SJSA1 (cell line): Measurements from ENCODE around the gene HPCAL1.

DNA sequence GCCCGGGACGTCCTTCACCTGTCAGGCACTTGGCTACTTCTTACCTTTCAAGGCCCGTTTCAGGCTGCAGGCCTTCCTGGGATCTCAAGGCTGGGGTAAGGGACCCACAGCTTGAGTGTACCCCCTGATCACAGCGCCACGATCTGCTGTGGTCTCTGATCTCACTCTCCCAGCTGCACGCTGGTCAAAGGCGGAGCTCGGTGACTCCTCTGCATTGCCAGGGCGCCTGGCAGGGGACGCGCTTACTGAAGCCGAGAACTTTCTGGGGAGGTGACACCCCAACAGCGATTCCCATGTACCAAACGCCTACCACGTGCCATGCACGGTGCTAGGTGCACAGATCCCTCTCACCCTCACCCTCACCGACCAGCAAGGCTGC is 904 bp downstream of the ITGB1BP1 start:
- RAMPAGE, long total RNA = no peak

DNA sequence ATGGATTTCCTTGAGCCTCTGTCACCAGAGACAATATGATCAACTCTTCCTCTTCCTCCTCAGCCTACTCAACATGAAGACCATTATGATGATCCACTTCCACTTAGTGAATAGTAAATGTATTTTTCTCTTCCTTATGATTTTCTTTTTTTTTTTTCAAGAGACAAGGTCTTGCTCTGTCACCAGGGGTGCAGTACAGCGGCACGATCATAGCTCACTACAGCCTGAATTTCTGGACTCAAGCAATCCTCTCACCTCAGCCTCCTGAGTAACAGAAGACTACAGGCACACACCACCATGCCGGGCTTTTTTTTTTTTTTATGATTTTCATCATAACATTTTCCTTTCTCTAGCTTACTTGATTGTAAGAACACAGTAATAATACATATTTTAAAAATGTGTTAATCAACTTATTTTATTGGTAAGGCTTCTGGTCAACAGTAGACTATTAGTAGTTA is 31.9 kb downstream of the ADAM17 start:
- RAMPAGE, long total RNA = no peak

- RAMPAGE, long total RNA = no peak
These were observed 84.4 kb upstream of the YWHAQ start for GRCh38 chr2:9715067-9715700.

DNA sequence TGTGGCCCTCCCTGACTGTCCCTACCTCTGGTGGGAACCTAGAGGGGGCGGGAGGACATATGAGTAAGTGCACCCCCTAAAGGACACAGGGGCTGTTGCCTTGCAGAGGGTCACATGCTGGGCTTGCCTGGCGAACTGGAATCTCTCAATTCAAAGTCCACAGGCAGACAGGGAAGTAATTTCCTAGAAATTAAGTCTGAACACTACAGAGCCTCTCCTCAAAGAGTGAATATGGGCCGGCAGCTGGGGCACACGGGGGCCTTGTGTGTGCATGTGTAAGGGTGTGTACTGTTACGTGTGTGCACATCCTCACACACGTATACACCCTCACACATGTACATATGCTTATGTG is 77.6 kb upstream of the TAF1B start:
- RAMPAGE, long total RNA = no peak

GRCh38 chr2:10003432-10004061 is 39.8 kb upstream of the KLF11 start:
- RAMPAGE, long total RNA = no peak

GRCh38 chr2:10019091-10019622 is 24.2 kb upstream of the KLF11 start:
- RAMPAGE, long total RNA = no peak

- RAMPAGE, long total RNA = no peak
These were observed 14.2 kb upstream of the KLF11 start for GRCh38 chr2:10028780-10029917.

DNA sequence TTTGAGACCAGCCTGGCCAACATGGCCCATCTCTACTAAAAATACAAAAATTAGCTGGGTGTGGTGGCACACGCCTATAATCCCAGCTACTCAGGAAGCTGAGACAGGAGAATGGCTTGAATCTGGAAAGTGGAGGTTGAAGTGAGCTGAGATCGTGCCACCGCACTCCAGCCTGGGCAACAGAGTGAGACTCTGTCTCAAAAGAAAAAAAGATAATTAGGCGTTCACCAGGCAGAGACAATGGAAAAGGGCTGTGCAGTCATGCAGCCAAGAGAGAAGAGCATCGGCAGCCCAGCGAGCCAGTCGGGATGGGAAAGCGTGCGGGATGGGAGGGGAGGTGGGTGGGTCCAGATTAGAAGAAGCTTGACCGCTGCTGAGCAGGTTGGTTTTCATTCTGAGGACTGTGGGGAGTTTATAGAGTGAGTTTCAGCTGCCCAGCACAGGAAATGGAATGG is 14.9 kb upstream of the CYS1 start:
- RAMPAGE, long total RNA = no peak

DNA sequence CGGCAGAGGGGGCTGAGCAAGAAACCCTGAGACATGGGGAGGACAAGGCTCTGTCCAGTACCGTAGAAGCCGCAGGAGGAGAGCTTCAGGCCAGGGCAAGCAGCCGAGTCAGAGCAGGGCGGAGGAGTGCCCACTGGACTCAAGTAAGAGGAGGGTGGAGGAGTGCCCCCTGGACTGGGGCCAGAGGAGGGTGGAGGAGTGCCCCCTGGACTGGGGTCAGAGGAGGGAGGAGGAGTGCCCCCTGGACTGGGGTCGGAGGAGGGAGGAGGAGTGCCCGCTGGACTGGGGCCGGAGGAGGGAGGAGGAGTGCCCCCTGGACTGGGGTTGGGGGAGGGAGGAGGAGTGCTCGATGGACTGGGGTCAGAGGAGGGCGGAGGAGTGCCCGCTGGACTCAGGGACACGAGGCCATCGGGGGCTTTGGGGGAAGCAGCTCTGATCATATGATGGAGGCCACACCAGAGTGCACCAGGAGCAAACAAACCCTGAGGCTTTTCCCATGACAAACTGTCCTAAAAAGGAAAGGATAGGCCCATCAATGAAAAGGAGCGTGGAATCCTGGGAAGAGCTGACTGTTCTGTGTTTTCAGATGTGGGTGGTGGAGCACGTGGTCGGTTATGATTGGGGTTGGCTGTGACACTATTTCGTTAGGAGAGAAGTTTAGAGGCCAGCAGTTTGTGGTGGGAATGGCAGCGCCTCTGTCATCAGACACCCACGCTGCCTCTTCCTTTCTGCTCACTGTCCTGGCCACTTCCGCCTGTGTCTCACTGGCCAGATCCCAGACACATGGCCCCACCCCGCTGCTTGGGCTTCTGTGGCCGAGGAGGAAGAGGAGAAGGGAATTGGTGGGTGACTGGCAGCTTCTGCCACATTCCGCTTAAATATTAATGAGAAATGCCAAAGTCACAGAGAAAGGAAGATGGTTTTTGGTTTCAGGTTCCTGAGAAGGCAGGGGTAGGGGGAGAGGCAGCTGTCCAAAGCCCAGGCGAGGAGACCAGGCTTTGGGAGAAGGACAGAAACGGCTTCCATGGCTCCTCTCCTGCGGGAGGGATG is 24.5 kb upstream of the HPCAL1 start:
- RAMPAGE, long total RNA = no peak

- RAMPAGE, long total RNA = no peak
These were observed at the start of gene HPCAL1 for GRCh38 chr2:10302820-10303693. HPCAL1 (plus strand) TSS chr2:10302904.

- RAMPAGE, long total RNA = no peak
These were observed 1.2 kb downstream of the HPCAL1 start for GRCh38 chr2:10303694-10304452.

GRCh38 chr2:10305742-10306189 is 3.1 kb downstream of the HPCAL1 start:
- RAMPAGE, long total RNA = no peak

- RAMPAGE, long total RNA = no peak
These were observed 23.7 kb downstream of the HPCAL1 start for GRCh38 chr2:10326108-10327084.

- RAMPAGE, long total RNA = no peak
These were observed 45.7 kb downstream of the ODC1 start for GRCh38 chr2:10402085-10403139.

DNA sequence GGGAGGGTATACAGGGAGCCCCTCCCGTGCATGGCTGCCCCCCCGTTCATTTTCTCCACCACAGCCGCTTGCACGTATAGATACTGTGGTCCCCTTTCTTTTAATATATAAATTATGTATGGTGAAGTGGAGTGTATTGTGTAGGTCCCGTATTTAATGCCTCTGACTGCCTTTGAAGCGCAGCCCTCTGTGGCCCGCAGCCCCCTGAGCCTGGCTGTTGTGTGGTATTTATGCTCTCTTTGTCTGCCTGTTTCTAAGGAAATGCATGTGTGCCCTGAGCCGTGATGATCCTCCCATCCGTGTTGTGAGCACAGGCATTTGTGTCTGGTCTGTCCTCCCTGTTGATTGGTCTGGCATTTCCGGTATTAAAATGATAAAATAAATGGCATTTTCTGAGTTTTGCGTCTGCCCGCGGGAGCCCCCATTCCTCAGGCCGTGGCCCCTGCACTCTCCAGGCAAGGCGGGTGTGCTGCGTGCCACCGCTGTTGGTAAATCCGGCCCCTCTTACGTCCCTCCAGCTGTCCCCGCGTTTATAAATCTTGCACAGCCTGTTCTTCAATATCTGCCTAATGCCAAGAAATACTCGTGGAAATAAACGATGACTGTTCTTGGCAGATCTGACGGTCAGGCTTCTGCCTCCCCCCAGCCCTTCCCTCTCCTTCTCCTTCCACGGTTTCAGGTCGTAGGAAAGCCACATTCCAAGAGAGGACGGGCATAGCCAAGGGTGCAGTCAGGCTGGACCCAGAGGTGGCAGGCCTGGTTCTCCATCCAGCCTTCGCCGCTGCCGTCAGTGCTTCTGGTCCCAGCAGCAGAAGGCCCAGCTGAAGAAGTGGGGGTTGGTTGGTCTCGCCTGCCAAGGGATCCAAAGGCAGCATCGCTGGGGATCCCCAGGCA is 20.7 kb downstream of the ODC1 start:
- RAMPAGE, long total RNA = no peak

GRCh38 chr2:10439899-10441083 is 7.8 kb downstream of the ODC1 start:
- RAMPAGE, long total RNA = no peak

GRCh38 chr2:10442856-10444035 is 4.9 kb downstream of the ODC1 start:
- RAMPAGE, long total RNA = no peak

DNA sequence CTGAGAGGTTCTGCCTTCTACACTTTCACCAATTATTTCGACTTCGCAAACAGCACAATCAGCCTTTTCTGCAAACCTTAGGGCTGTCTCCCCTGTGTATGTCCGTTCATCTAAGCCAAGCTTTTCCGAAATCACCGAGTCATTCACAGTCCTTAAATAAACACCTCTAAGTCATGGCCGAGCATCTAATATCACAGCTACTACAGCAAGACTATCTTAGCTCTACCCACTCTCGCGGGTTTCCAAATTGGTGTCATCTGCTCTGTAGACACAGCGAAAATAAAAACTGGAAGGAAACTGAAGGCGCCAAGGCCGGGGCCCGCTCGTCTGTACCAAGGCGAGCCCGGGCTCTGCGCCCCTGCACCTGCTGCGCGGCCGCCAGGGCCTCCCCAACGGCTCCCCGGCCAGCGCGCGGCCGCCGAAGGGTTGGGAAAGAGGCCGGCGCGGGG is 705 bp downstream of the ODC1 start:
- RAMPAGE, long total RNA = no peak

DNA sequence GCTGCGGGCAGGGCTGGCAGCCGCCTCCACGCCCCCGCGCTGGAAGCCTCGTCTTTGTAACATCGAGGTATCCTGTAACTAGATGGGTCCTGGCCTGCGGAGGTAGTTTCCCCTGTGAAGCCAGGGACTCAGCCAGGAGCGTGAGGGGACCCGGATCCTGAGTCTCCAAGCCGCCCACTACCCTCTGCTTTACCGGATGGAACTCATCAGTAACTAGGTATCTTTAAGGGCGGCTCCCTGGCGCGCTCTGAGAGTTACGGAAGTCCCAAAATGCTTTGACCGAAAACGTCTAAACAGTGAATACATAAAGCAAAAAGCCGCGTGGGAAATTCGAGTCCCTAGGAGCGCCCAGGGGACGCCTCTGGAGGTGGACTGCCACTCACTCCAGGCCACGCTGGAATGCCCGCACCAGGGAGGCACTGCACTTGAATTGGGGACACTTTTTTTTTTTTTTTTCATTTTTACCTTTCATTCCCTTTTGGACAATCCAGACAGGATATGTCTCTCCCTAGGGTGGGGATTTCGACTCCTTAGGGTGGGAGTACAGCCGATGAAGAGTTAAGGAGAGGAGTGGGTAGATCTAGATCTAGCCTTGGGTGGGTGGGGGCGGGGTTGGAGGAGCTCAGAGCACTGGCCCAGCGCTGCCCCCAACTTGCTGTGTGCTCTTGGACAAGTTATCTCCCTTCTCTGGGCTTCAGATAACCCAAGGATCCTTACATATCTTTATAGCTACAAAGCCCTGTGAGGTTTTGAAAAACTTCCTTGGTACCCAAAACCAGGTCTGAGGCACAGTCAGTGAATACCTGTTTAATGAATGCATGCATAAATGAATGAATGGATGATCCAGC is 1.1 kb upstream of the ODC1 start:
- RAMPAGE, long total RNA = no peak

DNA sequence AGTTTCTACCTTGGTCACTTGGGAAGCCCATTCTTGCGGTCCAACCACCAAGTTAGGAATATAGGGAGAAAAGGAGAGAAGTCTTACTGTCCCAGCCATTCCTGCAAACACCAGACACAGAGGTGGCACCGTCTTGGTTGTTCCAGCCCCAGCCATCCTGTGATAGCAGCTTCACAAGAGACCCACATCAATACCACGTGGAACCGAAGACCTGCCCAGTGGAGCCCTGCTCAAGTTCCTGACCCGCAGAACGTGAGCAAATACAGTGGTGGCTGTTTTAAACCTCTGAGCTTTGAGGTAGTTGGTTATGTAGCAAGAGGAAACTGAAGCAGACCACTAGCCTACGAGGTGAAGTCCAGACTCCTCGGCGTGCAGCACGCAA is 96.0 kb upstream of the ODC1 start:
- RAMPAGE, long total RNA = no peak